Placental pericyte (primary cell): ENCODE results near the genes OR2Z1, UBL5, OLFM2 and TYK2.

DNA sequence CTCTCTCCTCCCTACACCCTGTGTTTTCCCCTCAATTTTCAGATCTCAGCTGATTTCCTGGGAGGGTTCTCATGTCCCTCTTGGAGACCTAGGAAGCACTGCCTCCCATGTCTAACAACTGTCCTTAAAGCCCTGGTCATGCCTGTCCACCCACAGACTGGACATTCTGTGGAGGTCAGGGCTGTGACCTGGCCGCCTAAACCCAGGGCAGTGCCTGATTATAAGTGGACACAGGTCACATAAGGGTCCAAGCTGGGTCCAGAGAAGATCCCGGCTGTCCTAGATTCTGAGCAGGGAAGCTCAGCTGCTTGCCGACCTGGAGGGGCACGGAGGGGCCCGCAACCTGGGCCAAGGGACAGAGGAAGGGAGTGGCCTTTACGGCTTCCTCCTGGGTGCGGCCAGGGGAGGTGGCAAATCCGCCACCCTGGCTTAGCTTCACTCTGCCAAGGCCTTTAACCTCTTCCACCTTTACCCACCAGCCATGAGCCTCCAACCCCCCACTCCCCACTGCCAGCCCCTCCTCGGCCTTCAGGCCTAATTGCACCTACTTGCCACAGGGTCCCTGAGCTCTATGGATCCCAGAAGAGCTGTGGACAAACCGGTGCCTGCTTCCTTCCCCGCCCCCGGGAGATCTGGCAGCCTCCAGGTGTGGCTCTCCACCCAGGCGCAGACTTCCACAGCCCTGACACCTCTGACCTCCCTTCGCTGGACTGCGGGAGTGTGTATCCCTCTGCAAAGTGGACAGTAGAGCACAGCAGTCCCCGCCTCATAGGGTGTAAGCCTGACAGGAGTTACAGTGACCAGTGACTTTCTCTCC is 1.8 kb downstream of the CD320 start:
- CAGE, long polyA plus RNA: no peak

DNA sequence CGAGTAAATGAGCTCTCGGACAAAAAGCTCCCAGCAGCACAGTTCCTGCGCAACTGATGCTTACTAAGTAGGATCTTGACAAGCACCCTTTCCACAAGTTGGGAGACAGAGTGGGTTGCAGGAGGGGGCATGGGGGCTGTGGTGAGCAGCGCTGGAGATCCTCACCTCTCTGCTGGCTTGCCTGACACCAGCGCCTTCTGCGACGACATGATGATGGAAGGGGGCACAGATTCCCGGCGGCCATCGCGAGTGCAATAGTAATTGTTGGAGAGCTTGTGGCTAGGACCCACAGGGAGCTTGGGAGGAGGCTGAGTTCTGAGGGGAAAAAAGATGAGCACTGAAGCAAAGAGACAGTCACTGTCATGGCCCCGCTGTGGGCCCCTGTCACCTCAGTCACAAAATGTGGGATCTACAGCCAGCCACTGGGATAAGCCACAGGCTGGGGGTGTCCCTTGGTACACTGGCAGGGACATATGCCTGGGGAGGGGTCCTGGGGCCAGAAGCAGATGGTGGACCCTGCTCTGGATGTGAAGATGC is 4.8 kb downstream of the NDUFA7 start:
- CAGE, long polyA plus RNA: no peak

DNA sequence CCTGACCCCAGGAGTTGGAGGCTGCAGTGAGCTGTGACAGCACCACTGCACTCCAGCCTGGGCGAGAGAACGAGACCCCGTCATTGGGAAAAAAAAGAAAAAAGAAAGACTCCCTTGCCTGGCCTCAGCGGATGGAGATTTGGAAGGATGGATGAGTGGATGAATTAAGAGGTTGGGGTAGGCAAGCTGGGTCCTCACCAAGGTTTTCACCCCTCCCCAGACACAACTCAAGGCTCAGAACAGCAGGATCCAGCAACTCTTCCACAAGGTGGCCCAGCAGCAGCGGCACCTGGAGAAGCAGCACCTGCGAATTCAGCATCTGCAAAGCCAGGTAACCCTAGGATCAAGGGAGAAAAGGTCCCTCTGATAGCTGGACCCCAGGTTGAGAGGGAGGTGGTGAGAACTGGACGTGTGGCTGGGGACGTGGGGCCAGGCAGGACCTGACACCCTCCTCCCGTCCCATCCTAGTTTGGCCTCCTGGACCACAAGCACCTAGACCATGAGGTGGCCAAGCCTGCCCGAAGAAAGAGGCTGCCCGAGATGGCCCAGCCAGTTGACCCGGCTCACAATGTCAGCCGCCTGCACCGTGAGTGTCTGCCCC is 1.9 kb downstream of the ANGPTL4 start:
- CAGE, long polyA plus RNA: no peak

DNA sequence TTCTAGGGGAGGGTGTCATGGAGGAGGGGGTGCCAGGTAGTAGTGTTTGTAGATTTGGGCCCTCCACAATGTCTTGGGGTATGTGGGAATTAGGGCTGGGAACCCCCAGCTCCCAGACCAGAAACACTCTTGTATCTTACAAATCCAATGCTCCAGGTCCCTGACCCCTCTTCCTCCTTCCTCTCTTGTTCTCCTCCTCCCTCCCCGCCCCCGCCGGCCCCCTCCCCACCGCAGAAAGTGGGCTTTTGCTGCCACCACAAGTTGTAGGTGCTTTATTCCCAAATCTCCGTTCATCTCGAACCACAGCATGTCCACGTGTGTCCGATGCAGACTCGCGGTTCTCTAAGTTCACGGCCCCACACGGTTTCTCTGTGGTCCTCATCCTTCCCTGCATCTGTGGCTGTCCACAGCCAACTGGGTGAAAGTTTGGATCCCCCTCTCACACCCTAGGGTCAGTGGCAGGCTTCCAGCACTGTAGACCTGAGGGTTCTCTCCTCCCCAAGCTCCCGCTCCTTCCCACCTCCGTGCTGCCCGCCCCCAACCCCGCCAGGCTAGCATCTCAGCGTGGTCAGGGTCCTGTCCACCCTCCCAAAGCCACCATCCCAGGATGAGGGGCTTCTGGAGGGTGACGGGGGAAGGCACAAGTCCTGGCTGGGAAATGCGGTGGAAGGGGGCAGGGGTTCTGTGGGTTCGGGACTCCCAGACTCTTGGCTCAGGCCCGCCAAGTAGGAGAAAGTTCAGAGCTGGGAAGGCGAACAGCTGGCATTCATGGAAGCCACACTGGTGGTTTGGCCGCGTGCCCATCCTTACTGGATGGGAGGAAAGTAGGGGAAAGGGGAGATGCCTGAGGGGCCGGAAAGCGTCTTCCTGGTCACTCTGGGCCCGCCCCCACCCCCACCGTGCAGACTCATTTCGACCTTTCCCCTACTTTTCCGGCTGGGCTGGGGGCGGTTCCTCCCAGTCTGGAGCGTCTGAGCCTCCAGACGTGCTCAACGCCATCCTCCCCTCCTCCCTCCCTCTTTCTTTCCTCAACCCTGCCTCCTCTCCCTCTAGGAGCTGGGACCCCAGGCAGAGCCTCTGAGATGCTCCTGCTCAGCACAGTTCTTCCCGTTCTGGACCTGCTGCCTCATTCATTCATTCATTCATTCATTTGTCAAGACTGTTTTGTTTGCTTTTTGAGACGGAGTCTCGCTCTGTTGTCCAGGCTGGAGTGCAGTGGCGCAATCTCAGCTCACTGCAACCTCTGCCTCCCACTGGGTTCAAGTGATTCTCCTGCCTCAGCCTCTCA is 3.2 kb downstream of the ANGPTL4 start:
- CAGE, long polyA plus RNA: no peak

DNA sequence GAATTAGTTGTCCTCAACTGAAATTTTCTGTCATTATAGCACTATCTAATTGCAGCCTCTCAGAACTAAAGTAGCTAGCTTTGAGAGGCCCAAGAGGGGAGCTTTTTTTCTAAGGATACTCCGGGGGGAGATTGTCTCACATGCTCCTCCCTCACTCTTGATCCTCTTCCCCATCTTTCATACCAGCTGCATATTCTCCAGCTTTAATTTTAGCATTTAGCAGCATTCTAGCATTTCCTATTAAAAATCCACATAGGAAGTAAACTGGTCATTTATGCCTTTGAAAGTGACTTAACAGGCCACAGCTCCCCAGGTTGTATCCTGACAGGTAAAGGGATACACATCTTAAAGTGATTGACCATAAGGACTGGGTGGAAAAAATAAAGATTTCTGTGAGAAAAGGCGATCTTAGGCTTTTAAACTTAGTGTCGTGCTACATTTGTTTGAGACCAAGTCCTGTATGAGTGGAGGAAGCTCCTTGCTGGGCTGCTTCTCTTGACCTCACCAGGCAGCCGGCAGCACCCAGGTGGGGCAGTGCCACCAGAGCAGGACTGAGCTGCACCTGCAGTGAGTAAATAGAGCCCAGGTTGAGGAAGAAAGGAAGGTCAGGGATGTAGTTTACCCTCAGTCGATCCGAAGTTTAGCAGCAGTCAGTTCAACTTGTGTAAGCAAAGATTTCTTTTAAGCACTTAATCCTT is 13.4 kb downstream of the HNRNPM start:
- CAGE, long polyA plus RNA: no peak

DNA sequence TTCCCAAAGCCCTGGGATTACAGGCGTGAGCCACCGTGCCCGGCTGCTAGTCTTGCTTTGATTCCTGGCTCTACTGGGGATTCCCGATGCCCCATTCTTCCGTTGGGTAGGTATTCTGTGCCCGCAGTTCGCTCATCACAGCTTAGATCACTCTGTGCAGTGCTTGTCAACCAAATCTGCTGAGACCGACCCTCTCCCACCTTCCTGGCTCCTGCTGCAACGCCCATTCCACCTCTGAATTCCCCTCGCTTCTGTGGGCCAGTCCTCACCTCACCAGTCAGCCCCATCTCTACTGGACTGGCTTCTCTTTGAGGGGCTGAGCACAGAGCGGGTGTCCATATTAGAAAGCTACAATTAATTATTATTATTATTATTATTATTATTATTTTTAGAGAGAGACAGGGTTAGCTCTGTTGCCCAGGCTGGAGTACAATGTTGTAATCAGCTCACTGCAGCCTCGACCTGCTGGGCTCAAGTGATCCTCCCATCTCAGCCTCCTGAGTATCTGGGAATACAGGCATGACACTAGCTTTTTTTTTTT is 4.7 kb upstream of the ZNF414 start:
- CAGE, long polyA plus RNA: no peak

DNA sequence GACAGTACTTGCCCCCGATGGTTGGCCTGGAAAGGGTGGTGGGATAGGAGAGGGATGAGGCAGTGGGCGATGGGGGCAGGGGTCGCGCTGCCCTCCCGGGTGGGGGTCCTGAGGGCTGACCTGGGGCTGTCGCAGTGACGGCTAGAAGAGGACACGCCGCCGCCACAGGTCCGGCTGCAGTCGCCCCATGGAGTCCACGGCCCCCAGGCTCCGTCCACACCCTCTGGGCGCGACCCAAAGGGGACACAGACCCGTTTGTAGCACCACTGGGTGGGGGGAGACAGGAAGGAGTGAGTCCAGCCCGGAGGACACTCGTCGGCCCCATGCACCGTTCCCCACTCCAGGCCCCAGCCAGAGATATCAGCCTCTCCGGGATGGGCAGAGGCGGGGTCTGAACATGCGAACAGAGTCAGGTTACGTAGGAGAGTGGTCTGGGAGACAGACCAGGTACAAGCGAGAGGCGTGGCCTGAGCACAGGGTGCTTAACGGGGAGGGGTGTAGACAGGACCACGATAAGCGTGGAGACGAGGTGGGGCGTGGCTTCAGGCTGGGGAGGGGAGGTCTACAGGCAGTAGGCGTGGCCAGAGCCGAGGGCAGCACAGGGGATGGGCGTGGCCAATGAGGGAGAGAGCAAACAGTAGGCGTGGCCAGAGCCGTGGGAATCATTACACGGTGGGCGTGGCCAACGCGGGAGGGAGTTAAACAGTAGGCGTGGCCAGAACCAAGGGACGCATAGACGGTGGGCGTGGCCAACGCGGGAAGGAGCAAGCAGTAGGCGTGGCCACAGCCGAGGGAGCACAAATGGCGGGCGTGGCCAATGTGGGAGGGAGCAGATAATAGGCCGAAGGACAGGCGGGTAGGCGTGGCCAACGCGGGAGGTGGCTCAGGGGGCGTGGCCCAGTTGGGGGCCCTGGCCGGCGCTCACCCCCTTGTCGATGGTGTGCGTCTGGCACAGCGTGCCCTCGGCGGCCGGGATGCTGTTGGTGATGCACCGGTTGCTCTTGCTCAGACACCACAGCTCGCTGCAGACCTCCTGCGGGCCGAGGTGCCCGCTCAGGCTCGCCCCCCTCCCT is 14.9 kb upstream of the MYO1F start:
- CAGE, long polyA plus RNA: no peak

- CAGE, long polyA plus RNA: no peak
Measured at GRCh38 chr19:8721465-8721768, at the start of gene OR2Z1. Gene OR2Z1, plus strand, starts transcription at chr19:8721634.

- CAGE, long polyA plus RNA: no peak
Measured at GRCh38 chr19:9675284-9675800, 442 bp upstream of the ZNF562 start.

GRCh38 chr19:9750317-9750729 is 18.2 kb downstream of the ZNF846 start:
- CAGE, long polyA plus RNA: no peak

DNA sequence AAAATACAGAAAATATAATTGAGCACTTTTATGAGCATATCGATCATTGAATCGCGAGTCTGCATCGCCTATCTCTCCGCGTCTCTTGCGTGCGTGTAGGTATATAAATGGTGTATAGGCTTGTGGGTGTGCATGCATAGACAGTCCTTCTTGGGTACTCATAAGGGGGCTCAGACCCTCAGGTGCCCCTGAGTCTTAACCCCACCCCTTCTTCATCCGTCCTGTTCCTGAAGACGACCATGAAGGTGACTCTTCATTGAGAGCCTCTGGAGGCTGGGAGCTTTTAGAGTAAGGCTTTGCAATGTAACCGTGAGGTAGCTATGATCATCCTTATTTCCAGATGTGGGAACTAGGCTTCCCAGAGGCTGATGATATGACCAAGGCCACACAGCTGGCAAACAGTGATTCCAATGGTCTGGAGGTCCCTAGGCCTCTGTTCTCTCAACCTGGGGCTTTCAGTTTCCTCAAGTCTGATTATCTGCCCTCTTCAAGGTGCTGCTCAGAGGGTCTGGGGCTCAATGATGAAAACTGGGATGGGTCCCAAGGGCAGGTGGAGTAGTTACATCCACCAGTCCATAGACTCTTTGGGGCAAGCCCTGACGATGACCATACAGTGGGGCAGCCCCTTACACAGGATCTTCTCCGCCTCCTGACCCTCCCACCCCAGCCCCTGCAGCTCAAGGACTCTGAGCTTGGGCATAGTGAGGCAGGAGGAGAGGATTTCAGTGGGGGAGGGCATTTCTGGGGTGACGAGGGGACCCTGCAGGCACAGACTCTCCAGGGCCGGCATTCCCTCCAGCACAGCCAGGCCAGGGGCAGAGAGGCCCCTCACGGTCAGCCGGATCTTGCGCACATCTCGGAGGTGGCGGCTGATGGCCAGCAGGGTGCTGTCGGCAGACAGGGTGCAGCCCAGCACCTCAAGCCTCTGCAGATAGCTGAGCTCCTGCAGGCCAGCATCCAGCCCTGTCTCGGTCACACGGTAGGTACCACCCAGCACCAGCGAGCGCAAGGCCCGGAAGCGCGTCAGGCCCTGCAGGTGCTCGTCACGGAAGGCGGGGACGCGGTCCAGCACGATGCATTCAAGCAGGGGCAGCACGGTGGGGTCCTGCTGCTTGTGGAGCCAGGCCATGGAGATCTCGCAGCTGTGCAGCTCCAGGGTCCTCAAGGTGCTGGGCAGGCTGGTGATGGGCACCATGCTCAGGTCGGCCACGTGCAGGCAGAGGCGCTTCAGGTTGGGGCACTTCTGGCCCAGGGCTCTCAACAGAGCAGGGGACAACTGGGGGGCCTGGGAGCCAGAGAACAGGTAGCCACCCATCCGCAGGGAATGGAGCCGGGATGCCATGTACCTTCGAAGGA is 8.1 kb downstream of the FBXL12 start:
- CAGE, long polyA plus RNA: no peak

- CAGE, long polyA plus RNA: no peak
Measured at GRCh38 chr19:9827058-9828036, at the start of gene UBL5. Gene UBL5, plus strand, starts transcription at chr19:9827918.

- CAGE, long polyA plus RNA: no peak
Measured at GRCh38 chr19:9936155-9936848, at the start of gene OLFM2. Gene OLFM2, minus strand, starts transcription at chr19:9936515.

DNA sequence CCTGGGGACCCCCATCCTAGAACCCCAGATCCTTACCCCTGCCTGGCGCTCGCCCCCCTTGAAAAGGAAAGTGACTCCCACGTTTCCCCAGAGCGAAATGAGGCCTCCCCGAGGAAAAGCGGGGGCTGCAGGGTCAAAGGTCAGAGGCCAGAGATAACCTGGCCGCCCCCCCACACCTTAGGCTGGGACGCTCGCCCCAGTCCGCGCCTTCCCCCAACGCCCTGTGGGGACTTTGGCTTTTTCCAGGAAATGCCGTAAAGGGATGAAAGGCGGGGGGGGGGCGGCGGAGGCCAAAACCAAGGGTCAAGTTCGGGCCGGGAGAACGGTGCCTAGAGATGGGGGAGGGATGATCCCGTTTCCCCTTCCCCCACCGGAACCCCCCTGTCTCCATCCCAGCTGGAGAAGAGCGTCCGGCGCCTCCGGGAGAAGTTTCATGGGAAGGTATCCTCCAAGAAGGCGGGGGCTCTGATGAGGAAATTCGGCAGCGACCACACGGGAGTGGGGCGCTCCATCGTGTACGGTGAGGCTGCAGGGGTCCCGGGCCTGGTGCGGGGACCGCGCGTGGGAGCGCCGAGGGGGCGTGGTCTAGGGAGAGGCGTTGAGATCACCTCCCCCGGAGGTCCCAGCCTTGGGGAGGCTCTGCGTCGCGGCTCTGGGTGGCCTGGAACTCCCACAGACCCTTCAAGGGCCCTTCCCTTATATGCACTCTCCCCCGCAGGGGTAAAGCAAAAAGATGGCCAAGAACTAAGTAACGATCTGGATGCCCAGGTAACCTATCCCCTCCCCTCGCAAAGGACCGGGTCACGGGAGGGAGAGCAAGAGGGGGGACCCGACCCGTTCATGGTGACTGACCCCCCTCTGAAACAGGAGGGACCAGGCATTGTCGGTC is 660 bp downstream of the SHFL start:
- CAGE, long polyA plus RNA: no peak

DNA sequence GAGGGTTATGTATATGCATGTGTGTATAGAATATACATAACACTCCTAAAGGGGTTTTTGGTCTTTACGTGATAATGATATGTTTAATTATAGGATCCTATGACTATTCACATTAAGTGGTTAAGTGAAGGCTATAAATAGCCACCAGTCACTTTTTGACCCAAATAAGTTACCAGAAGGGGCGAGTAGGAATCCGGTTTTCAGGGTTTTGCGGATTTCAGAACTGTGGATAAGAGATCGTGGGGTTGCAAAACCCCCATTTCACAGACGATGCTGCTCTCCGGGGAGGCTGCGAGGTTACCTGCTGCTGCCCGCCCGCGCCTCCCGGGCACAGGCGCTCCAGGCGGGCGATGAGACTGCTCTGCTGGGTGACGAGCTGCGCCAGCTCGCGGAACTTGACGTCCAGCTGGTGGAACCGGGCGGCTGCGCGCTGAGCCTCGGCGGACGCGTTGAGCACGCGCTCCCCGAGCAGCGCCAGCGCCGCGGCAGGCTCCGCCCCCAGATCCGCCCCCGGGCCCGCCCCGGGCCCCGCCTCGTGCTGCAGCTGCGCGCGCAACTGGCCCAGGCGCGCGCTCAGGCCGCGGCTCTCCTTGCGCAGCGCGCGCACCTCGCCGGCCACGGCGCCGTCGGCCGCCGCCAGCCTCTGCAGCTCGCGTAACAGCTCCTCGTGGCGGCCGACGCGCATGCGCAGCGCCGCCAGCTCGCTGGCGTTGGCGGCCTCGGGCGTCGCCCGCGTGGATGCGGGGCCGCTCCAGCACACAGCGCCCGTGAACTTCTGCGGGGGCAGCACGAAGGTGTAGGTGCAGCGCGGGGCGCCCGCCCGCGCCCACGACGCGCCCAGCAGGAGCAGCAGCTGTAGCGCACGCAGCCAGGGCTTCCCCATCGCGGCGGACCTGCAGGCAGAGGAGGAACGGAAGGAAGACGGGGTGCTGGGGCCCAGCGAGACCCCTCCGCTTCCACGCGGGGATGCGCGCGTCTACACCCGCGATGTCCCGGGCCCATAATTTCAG is 6.5 kb downstream of the ANGPTL6 start:
- CAGE, long polyA plus RNA: no peak

DNA sequence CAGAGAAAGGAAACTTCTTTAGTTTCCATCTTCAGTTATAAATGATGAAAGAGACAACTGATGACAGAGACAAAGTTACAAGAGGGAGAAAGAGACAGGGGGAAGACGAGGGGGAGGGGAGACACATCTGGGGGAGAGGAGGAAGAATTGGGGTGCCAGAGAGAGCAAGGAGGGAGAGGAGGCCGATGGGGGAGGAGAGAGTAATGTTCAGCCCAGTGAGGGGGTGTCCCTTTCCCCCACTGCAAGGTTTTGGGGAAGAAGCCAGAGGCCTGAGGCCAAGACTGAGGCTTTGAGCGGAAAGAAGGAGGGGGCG is 699 bp upstream of the PPAN start:
- CAGE, long polyA plus RNA: no peak

DNA sequence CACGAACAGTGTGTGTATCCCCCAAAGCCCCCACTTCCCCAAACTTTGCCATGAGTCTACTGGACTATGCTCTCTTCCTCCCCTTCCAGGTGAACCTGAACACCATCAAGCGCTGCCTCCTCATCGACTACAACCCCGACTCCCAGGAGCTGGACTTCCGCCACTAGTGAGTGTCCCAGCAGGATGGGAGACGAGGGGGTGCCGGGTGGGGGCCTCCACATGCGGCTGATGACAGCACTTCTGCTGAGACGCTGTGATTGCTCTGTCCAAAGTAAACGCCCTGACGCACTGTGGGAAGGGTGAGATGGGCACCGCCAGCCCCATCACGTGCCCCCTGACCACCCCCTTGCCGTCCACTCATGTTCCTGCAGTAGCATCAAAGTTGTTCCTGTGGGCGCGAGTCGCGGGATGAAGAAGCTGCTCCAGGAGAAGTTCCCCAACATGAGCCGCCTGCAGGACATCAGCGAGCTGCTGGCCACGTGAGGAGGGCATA is 1.9 kb upstream of the P2RY11 start:
- CAGE, long polyA plus RNA: no peak

GRCh38 chr19:10118722-10119367 is 854 bp downstream of the EIF3G start:
- CAGE, long polyA plus RNA: no peak

DNA sequence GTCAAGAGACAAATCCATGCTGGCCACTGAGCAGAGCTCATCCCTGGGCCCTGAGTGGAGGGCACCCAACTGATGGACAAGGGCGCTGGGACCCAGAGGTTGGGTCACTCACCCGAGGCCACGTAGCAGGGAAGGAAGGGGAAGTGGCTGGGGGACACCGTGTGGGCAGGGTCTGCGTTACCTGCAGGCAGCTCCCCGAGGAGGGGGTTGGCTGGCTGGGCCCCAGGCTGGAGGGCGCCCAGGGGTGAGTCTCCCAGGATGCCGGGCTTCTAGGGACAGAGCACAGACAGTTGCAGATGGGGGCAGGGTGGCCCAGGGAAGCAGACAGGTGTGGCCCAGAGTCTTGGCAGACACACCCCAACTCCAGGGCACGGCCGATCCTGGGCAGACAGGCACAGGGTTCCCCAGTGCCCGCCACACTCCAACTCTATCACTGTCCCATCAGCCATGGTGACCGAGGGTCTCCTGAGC is 5.6 kb upstream of the FDX2 start:
- CAGE, long polyA plus RNA: no peak

DNA sequence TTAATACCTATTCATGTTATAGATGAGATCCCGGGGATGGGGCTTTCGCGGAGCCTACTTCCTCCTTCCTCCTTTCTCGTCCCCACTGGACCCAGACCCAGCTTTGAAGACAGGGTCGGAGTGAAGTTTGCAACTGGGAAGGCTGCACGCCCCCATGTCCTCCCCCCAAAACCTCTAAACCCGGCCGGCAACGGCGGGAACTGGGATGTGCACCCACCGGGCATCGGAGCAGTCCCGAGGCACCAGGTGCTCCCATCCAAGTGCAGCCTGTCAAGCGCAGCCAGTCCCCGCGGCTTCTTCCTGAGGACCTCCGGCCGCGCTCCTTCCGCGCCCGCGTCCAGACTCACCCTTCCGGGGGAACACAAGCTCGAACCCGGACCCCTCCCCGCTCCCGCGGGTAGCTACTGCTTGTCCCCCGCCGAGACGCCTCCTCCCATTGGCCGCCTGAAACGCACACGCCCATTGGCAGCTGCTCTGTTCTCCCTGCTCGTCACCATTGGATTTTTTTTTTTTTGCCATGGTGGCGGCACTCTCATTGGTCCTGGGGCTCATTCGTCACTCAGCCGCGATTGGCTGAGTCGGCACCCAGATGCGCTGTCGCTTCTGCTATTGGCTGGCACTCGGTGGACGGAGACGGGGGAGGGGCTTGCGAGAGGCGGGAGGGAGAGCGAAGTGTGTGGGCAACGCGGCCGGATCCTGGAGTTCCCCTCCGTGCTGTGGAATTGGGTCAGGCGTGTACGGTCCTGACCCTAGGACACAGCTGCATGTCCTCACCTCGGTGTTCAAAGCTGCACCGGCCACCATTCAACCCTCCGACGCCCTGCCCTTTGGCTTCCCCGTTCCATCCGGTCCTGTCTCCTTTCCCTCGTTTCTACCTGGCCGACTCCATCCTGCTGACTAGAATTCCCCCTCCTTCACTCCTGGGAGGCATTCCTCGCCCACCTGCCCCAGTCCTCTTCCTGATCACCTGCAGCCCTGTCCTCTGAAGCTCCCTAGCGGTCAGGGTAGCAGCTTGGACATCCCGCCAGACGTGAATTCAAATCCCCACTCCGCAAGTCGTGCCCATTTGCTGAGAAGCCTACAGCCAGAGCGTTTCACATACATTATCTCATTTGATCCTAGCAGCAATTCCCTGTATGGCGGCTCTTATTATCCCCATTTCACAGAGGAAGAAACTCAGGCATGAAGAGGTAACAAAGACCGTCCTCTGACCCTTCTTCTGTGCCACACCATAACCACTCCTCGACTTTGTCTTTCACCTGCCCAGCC is at the start of gene TYK2:
TSS of gene TYK2 (minus strand) at position 410 of the 1,269 bp plus-strand sequence.
- CAGE, long polyA plus RNA: no peak